ENCODE measurements around a stretch of chr21.

GRCh38 chr21:42665930-42666965 is 12.8 kb downstream of the PDE9A start:
- RRBS = no CpG with 5 or more reads among the region's 41 CpGs

GRCh38 chr21:42724134-42724894 is 70.9 kb downstream of the PDE9A start:
- RRBS = no CpG with 5 or more reads among the region's 14 CpGs

DNA sequence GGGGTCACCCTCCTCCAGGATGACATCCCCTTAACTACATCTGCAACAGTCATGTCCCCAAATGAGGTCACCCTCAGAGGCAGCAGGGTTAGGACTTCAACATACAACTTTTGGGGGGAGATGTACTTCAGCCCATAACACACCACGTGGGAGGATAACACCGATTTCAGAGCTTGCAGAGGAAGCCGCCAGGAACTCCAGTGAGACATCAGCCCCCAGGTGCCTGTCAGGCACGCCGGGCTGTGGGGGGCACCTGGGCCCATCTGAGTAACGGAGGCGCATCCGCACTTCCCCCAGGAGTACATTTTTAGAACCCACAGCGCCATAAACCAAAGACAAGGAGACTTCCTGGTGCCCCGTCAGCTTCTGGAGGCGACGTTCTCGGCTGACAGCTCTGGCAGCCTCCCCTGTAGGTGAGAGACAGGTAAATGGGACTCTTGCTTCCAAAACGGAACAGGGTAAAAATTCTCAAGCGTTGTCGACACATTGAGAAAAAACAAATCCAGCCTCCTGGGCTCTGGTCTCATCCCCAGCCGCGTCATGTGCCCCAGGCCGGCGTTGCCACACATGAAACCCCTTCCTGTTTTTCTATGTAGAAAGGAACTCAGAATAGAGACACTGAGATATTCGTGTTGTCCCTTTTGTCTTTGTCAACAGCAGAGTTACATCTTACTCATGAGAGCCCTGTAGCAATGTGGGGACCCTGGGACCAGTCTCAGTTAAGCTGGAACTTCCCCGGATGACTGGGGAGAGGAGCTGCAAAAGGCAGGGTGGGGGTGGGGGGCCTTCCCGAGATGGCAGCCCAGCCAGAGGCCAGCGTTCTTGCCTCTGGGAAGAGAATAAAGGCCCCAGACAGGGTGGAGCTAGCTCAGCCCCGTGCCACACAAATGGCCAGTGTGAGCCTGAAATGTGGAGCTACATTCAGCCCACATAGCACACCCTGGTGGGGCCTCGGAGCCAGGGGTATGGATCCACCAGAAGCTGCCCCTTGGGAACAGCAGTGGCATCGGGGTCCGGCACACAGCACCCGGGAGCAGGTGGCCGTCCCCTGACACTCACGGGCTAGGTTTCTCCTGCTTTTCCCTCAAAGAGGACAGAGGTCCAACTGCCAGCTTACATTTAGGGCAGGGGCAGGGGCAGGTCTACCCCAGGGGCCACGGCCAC is 93.5 kb downstream of the PDE9A start:
- RRBS = no CpG with 5 or more reads among the region's 32 CpGs

DNA sequence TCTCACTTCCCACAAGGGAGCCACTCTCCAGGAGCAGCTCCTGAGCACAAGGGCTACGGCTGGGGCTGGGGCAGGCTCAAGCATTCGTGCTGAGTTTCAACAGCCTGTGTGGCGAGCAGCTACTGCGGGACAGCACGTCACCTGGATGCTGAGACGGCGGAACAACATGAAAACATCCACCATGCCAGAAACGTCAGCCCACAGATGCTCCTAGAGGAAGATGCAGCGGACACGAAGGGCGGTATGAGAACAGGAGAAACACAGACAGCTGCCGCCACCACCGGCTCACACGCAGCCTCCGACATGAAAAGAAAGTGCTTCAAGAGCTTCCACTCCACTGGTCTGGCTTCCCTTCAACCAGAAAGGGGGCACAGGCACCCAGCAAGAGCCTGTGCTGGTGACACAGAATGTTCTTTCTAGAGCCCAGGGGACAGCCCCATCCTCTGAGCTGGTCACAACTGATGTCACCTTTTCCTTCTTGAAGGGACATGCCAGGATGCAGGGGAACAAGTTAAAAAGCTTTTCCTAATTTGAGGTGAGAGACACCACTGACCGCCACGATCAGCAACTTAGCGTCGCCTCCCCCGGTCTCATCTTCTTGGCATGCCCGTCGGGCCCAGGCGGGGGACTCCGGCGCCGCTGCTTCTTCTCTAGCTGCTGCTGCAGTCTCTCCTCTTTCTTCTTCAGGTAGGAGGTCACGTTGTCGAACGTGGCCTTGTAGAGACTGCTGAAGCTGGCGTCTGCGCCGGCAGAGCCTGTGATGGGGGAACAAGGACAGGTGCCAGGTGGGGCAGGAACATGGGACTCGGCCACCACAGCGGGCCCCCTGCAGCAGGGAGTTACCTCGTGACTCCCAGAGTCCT is 29.6 kb downstream of the WDR4 start:
- RRBS = 94% methylated on average over 5 of the region's 35 CpGs

DNA sequence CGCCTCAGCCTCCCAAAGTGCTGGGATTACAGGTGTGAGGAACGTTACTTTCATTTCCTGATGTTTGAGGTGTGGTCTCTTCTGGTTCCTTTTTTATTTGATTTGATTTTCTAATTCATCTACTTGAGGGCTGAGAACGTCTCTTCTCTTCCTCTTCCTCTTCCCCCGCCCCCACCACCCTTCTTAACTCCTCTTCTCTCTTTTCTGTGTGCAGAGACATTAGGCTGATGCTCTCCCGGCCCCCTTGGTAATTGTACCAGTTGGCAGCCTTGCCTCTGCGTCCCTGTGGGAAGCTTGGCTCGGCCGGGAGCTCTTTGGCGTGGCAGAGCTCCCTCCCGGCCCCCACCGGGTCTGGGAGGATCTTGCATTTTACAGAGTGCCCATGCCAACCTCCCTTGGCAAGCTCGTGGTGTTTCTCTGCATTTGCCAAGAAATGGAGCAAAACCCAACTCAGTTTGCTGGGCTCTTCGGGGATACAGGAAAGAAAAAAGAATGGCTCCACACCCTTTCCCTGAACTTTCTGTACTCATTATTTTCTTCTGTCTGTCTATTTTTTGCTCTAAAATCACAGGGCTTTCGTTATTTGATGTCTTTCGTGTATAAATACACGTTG is 20.0 kb downstream of the CRYAA start:
- RRBS = 6% methylated on average over 4 of the region's 16 CpGs

DNA sequence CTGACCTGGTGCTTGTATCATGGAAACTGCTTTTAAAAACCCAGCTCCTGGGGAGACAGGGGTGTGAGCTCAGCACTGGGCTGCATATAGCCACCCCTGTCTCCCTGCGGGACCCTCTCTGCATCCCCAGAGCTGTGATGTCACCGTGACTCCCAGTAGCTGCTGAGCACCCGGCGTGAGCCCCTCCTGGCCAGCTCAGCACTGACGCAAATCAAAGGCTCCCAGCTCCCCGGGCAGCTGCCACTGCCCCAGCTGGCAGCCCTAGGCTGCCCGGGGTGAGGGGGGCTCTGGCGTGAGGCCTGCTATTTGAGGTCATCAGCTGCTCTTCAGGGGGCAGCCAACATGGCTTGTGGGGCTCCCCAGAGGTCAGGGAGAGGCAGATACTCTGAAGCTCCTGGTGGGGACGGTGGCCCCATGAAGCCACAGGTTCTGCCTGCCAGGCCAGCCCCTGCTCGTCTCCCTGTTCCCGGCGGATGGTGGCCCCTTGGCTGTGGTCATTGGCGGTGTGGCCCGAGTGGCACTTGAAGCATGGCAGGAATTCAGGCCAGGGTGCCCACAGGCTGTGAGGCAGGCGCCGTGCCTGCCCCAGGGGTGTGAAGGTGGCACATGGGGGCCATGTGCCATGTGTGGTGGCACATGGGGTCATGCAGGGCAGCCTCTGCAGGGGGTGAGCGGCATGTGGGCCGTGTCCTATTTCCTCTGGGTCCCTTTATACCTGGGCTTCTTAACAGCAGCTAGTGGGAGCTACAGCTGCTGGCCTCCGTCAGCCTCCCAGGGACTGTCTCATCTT is 85.4 kb downstream of the SIK1 start:
- RRBS = 52% methylated on average over 5 of the region's 19 CpGs

DNA sequence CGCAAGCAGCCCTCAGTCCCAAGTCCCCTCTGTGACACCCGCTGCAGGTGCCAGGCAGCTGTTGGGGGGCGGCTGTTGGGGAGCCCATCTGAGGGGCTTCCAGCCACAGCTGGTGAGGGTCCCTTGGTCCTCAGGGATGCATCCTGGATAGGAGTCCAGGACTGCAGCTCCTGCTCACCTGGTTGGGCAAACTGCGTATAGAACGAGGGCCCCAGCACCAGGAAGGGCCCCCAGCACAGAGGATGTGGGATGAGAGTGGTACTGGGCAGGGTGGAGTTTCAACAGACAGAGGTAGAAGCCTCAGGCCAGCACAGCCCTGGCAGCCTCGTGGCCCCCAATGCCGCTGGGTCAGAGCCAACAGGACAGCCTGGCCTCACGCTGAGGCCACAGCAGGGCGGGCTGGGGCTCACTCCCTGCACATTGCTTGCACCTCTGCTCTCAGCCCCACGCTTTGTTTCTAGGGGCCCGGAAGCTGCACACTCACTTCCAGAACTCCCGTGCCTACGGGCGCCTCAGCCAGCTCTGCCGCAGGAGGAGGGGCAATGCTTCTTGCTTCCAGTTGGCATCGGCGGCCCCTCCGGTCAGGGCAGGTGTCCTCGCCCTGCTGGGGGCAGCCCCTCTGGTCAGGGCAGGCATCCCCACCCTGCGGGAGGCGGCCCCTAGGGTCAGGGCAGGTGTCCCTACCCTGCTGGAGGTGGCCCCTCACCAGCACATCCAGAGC is 73.0 kb downstream of the SIK1 start:
- RRBS = 74% methylated on average over 5 of the region's 21 CpGs

DNA sequence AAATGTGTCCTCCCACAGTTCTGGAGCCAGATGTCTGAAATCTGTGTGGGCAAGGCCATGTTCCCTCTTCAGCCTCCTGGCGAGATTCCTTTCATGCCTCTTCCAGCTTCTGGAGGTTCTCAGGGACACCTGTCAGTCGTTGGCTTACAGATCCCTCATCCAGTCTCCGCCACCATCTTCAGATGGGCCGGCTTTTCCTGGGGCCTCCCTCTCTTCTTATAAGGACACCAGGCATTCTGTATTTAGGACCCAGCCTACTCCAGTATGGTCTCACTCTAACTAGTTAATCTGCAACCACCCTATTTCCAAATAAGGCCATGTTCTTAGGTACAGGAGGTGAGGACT is 12.3 kb upstream of the SIK1 start:
- RRBS = no CpG with 5 or more reads among the region's 4 CpGs

DNA sequence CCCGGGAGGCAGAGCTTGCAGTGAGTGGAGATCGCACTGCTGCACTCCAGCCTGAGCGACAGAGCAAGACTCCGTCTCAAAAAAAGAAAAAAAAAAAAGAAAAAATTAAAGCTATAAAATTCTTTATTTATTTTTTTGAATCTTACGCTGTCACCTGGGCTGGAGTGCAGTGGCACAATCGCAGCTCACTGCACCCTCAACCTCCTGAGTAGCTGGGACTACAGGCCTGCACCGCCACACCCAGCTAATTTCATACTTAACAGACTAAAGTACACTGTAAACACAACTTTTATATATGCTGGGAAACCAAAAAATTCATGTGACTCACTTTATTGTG is 40.5 kb downstream of the HSF2BP start:
- RRBS = no CpG with 5 or more reads among the region's 7 CpGs

DNA sequence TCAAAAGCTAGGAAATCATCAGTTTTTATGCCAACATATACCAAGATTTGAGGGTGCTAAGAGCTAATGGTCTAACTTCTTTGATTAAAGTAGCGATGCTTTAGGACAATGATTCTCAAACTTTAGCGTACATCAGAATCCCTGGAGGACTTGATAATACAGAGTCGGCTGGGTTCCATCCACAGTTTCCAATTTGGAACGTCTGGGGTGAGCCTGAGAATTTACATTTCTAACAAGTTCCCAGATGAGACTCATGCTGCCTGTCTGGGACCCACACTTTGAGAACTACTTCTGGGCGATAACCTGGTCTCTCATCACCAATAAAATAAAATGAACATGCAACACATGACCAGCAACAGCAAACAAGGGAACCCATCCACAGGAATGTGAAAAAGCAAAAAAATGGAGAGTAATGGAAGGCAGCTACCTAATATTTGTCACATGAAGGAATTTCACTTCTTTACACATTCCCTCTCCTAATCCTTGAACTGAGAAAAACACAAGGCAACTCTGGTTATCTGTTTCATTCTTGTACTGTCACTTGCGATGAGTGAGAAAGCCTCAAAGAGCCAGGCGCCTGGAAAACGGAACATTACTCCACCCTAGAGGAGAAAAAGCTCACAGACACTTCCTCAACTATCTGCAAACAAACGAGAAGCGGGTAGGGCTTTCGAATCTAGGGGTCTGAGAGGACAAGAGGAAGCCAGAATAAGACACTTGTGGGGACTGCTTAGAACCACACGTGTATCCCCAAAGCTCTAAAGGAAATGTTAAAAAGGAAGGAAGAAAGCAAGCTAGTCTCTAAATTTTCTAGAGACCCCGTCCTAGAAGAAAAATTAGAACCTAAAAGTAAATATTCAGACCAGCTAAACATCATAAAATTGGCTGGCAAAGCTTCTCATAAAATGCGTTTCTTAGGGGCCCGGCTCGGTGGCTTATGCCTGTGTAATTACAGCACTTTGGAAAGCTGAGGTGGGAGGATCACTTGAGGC is 13.9 kb downstream of the HSF2BP start:
- RRBS = no CpG with 5 or more reads among the region's 16 CpGs

DNA sequence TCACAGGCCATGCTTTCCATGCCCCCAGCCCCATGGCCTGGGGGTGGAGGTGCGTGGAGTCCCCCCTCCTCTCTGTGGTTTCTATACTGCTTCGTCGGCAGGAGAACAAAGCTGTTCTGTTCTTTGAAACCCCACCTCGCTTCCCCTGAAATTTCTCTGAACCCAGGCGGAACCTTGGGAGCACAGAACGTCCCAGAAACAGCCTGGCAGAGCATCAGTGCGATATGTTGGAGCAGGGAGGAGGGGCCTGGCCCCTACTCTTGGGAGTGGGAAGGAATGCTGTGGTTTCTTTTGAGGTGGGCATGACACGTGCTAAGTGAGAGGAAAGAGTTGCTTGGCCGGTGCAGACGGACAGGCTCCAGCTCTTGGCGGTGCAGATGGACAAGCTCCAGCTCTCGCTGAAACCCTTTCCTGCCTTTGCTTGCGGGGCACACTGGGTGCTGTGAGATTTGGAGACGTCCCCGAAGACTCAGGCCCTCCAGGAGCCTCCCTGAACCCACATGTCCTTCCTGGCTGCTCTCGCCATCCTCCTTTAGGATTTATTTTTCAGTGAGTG is 15.9 kb downstream of the PDXK start:
- RRBS = no CpG with 5 or more reads among the region's 16 CpGs

GRCh38 chr21:43752220-43753062 is 23.7 kb downstream of the CSTB start:
- RRBS = 93% methylated on average over 3 of the region's 32 CpGs

GRCh38 chr21:43758081-43758642 is 17.9 kb downstream of the CSTB start:
- RRBS = 64% methylated on average over 4 of the region's 19 CpGs

DNA sequence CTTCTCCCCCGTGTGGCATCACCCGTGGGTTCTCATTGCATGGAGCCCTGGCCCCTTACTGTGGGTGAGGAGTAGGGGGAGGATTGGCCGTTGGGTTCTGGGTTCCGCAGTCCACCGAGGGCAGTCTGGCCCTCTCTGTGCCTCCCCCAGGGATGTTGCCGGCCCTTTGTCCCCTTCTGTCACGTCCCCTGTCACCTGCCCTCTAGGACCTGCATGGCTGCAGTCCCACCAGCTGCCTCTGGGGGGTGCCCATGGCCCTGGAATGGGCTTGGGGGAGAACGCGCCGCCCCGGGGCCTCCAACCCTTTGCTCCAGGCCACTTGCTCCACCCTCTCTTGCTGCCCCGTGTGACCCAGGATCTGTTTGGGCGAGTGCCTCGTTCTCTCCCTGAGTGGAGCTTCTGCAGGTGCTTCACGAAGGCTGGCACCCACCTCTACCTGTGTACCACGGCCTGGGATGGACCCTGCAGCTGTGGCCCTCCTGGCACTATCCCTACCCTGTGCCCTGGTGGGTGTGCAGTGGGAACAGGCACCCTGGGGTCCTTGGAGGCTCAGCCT is 21.4 kb downstream of the RRP1 start:
- RRBS = no CpG with 5 or more reads among the region's 16 CpGs

DNA sequence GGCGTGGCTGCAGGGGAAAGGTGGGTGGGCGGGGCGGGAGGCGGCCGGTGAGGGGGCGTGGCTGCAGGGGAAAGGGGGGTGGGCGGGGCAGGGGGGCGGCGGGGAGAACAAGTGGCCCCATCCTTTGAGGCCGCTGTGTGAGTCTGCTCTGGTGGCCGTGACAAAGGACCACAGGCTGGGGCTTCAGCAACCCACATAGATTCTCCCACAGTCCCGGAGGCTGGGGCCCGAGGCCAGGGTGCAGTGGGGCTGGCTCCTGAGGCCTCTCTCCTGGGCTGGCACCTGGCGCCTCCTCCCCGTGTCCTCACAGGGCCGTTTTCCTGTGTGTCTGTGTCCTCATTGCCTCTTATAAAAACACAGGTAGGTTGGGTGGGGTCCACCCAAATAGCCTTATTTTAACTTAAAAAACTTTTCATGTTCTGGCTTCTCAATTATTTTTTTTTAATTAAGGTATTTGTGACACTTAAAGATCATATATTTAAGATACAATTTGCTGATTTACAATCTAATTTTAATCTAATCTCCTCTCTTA is 26.0 kb downstream of the RRP1 start:
- RRBS = no CpG with 5 or more reads among the region's 16 CpGs

DNA sequence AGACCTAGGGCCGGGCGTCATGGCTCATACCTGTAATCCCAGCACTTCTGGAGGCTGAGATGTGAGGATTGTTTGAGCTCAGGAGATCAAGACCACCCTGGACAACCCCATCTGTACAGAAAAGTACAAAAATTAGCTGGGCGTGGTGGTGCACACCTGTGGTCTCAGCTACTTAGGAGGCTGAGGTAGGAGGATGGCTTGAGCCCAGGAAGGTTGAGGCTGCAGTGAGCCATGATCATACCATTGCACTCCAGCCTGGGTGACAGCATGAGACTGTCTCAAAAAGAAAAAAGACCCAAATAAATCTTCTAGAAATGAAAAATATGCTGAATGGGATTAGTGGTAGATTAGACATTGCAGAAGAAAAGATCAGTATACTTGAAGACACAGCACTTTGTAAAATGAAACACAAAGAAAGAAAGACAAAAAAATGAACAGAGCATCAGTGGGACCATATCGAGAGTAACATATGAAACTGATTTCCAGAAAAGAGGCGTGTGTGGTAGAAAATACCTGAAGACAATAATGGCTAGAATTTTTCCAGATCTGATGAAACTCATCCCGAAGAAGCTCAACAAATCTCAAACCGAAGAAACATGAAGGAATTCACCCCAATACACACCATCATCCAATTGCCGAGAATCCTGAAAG is 36.6 kb downstream of the AGPAT3 start:
- RRBS = no CpG with 5 or more reads among the region's 8 CpGs

DNA sequence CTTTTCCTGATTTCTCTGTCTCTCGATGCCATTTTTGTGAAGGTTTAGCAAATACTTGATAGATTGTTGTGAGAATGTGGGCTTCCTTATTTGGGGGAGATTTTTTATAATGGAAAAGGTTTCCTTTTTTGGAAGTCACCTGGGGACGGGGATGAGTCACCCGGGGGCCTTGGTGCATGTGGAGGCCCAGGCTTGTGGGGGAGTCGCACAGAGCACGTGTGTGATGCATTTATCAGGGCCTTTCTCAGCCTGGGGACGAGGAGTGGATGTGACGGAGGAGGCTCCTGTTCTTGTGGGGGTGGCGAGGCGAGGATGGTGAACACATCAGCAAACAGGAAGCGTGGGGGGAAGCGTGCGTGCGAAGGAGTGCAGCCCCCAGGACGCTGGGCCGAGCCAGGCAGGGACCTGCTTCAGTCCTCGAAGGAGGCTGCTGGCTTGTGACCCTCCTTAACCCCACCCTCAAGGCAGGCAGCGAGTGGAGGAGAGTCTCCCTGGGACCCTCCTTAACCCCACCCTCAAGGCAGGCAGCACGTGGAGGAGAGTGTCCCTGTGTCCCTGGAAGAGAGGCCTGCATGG is 57.0 kb downstream of the AGPAT3 start:
- RRBS = no CpG with 5 or more reads among the region's 18 CpGs

DNA sequence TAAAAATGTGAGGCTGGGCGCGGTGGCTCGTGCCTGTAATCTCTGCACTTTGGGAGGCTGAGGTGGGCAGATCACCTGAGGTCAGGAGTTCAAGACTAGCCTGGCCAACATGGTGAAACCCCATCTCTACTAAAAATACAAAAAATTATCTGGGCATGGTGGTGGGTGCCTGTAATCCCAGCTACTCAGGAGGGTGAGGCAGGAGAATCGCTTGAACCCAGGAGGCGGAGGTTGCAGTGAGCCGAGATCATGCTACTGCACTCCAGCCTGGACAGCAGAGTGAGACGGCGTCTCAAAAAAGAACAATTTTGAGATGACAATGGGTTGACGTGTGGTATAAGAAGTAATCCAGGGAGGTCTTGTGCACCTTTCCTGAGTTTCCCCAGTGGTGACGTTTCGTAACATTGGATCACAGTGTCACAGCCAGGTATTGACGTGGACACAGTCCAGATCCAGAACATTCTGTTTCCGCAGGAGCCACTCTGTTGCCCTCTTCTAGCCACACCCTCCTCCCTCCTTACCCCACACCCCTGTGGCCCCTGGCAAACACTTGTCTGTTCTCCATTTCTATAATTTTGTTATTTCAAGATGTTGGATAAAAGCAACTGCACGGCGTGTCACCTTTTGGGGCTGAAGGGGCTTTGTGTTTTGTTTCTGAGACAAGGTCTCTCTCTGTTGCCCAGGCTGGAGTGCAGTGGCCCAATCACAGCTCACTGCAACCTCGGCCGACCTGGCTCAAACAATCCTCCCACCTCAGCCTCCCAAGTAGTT is 6.6 kb upstream of the TRAPPC10 start:
- RRBS = no CpG with 5 or more reads among the region's 17 CpGs

- RRBS = no CpG with 5 or more reads among the region's 8 CpGs
Measured at GRCh38 chr21:44006769-44007083, 5.4 kb upstream of the TRAPPC10 start.

DNA sequence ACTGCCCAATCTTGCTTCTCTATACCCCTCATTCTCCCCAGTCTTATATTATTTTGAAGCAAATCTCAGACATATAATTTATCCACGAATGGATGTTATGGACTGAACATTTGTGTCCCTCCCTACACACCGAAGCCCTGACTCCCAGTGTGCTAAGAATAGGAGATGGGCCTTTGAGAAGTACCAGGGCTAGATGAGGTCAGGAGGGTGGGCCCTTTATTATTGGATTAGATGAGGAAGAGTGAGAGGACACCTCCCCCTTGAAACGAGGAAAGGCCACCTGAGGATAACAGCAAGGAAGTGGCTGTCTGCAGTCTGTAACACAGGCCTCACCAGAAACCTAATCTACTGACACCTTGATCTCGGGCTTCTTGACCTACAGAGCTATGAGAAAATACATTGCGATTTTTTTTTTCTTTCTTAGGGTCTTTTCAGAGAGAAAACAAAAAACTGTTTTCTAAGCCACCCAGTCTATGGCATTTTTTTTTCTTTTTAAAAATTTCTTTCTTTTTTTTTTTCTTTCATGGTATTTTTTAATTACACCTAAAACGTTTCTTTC is 9.5 kb downstream of the TRAPPC10 start:
- RRBS = no CpG with 5 or more reads among the region's 6 CpGs